ENCODE data around the genes DNAAF4 and CGNL1.

- RRBS: 1% methylated on average over 7 of the region's 50 CpGs
Measured at GRCh38 chr15:55497811-55498765, 9.9 kb downstream of the DNAAF4 start.

GRCh38 chr15:55508171-55508394 is at the start of gene DNAAF4:
DNAAF4 (minus strand) TSS chr15:55508234.
- RRBS: no CpG with 5 or more reads among the region's 1 CpG

- RRBS: 0% methylated on average over 1 of the region's 16 CpGs
Measured at GRCh38 chr15:55514304-55514864, 6.3 kb upstream of the DNAAF4 start.

GRCh38 chr15:55741305-55742015 is 1.5 kb downstream of the PRTG start:
- RRBS: no CpG with 5 or more reads among the region's 22 CpGs

- RRBS: no CpG with 5 or more reads among the region's 6 CpGs
Measured at GRCh38 chr15:55799700-55800225, 56.8 kb upstream of the PRTG start.

GRCh38 chr15:55910565-55911104 is 82.8 kb downstream of the NEDD4 start:
- RRBS: no CpG with 5 or more reads among the region's 4 CpGs

GRCh38 chr15:56089318-56090243 is 96.2 kb upstream of the NEDD4 start:
- RRBS: no CpG with 5 or more reads among the region's 1 CpG

DNA sequence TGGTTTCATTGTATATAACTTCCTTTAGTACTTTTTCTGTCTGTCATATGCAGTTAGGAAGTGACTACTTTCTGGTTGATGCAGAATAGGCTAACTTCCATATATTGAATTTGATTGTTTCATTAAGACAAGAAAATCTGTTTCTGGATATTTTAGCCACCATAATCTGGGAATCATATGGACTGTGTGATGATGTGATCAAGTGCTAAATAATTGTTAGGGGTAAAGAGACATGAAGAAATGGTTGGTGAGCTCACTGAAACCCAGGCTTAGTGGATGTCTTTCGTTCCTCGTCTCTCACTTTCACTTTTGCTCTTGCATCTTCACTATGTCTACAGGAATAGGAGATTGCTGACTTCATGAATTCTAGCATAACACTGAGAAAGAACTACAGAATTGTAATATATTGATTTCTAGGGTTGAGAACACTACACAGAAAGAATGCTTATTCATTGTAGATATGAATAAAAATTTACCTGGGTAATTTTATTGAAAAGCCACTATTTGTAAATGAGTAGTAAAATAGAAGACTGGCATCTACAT is 3.6 kb upstream of the MNS1 start:
- RRBS: no CpG with 5 or more reads among the region's 2 CpGs

GRCh38 chr15:56732532-56733093 is 696 bp downstream of the ZNF280D start:
- RRBS: no CpG with 5 or more reads among the region's 17 CpGs

DNA sequence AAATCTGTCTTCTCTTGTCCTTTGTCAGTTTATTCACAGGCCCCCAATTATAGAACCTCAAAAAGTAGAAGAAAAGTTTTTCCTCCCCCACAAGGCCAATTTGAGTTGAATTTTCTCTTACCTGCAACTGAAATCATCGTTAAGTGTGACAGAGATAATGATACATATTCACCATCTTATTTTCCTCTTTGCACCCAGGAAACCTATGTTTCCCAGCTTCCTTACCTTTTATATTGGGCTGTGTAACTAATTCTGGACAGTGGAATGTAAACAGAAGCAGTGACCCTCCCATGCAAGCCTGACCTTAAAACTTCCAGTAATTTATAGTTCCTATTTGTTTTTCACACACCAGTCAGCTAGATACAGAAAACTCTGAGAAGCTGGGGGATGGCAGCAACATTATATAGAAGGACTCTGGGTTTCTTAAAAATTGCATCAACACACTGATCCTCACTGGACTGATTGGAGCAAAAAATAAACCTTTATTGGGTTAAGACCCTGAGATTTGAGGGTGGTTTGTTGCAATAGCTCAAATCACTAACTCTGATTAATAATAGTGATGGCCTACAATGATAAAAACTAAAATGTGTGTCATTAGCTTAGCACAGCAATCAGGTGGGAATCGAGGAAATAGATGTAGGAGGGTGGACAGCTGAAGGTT is 4.5 kb upstream of the ZNF280D start:
- RRBS: no CpG with 5 or more reads among the region's 2 CpGs

DNA sequence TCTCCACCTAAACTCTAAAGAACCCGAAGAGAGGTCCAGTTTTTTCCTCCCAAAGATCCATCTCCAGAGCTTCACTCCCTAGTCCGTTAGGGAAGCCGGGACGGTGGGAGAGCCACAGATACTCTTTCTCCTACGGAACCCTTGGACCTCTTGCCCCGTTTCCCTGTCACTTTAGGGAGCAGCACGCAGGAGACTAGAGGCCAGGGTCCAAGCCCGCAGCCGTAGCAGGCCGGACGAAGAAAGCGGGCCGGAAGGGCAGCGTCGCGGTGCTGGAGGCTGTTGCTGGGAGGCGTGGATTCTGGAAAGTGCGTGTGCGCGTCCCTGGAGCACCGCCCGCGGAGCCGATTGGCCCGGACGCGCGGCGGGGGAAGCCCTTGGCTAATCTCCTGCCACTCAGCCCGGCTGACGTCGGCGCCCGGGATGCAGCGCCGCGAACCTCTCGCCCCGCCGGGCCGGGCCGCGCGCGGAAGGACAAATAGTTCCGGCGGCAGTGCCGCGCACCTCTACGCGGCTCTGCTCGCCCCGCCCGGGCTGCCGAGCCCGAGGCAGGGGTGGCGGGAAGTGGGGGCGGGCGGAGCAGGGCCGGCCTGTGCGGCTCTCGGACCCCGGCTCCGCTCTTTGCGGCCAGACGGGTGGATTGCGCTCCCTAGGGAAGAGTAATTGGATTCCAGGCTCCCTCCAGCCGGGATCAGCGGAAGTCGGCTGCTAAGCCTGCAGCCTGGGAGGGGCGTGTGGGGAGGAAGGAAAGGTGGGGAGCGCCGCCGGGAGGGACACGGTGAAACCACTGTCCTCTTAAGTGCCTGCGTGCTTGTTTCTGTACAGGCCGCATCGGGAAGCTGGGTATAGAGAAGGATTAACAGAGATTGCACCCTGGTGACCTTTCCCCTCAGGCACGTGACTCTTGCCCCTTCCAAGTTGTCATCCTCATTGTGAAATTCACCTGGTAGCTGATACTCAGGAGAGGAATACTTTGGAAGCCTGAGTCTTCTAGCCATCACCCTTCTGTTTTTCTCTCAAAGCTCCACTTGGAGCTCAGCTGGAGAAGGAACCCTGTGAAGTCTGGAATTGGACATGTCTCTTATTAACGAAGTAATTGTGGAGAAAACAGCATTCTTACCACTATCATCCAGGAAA is 31.2 kb upstream of the TCF12 start:
- RRBS: 1% methylated on average over 33 of the region's 80 CpGs

DNA sequence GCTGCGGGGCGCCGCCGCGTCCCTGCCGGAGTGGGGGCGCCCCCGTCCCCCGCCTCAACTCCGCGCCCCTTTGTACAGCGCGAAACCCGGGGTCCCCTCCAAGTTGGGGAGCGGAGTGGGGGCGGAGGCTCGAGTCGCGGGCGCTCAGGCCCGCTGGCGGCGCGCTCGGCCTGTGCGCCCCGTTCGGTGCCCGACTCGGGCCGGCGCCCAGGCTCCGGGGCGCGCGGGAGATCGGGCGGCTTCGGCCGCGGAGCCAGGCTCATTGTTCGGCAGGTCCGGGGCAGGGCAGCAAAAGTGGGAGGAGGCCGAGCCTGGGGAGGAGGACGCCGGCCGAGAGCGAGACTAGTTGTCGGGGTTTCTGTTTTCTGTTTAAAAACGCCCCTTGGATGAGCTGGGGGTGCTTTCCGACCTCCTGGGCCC is 522 bp downstream of the TCF12 start:
- RRBS: 1% methylated on average over 27 of the region's 51 CpGs

DNA sequence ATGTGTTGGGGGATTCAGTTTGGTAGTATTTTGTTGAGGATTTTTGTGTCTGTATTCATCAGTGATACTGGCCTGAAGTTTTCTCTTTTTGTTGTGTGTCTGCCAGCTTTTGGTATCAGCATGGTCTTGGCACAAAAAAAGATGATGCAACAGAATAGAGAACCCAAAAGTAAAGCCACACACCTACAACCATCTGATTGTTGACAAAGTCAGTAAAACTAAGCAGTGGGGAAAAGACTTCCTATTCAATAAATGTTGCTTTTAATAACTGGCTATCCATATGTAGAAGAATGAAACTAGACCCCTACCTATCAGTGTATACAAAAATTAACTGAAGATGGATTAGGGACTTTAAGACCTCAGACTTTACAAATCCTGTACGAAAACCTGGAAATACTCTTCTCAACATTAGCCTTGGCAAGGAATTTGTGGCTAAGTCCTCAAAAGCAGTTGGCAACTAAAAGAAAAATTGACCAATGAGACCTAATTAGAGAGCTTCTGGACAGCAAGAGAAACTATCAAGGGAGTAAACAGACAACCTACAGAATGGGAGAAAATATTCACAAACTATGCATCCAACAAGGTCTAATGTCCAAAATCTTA is 77.8 kb downstream of the TCF12 start:
- RRBS: no CpG with 5 or more reads among the region's 1 CpG

- RRBS: no CpG with 5 or more reads among the region's 4 CpGs
Measured at GRCh38 chr15:57143214-57143945, 224.9 kb downstream of the TCF12 start.

DNA sequence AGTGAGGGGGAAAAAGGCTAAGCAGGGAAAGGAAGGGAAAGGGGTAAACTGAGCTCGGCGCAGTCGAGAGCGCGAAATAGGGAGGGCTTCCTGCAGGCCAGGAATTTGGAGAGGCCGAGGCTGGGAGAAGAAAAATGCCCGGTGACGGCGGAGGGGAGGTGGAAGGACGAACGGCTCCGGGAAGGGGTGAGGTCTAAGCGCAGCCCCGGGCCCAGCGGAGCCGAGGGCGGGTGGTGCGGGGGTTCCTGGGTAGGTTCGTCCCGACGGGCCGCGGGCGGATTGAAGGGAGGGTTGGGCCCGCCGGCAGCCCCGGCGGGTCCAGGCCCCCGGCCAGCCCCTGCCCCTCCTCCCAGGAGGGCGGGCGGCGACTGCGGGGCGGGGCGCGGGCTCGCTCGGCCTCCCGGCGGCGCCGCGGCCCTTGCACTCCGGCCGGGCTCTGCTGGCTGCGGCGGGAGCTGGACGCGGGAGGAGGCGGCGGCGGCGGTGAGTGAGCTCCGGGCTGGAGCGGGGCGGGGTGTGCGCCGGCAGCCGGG is at the start of gene CGNL1:
Gene CGNL1 (plus strand): TSS at position 421 of the 533 bp plus-strand sequence.
- RRBS: 2% methylated on average over 24 of the region's 59 CpGs

DNA sequence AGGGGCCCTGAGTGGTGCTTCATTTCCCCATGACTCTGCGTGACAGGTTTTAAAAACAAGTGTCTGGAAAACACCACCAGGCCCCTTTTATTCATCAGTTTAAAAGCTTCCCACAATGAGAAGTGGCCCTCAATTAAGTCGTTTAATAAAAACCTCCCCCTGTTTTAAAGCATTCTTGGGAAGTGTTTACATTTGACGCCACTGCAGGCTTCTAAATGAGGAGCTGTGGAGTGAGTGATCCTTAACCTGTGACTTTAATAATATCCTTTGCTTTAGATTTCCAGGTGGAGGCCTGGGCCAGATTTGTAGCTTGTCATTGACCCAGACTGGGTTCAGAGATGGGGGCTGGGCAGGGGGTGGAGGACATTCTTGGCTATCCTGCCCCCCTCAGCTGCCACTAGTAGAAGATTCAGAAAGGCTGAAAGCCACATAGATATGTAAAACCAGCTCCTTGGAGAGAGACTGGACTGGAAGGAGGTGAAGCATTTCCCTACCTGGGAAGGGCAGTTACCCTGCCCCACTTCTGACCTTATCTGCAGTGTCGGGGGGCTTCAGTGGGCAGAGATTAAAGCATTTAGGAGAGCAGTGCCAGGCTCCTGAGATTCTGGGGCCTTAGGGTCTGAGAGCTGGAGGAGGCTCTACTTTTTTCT is 11.4 kb downstream of the CGNL1 start:
- RRBS: no CpG with 5 or more reads among the region's 4 CpGs

GRCh38 chr15:57505833-57506593 is 85.7 kb upstream of the MYZAP start:
- RRBS: no CpG with 5 or more reads among the region's 11 CpGs

DNA sequence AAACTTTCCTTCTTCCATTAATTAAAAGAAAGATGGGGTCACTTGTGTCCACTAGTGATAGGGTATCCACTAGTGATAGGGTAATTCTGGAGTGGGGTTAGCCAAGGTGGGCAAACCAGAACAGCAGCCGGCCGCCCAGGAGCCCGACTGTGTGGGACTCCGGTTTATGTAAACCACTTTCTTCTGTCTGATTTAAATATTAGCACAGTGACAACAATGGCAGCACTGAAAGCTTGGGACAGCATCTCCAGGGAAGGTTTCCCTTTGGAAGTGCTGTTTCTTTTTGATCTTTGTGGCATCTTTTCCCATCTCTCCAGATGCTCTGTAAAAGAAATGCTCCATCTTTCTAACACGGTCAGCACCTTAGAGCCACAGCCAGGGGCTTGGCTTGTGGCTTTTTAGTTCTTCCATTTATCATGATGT is 775 bp downstream of the MYZAP start:
- RRBS: no CpG with 5 or more reads among the region's 5 CpGs

GRCh38 chr15:57603892-57605075 is 12.6 kb downstream of the MYZAP start:
- RRBS: no CpG with 5 or more reads among the region's 16 CpGs

DNA sequence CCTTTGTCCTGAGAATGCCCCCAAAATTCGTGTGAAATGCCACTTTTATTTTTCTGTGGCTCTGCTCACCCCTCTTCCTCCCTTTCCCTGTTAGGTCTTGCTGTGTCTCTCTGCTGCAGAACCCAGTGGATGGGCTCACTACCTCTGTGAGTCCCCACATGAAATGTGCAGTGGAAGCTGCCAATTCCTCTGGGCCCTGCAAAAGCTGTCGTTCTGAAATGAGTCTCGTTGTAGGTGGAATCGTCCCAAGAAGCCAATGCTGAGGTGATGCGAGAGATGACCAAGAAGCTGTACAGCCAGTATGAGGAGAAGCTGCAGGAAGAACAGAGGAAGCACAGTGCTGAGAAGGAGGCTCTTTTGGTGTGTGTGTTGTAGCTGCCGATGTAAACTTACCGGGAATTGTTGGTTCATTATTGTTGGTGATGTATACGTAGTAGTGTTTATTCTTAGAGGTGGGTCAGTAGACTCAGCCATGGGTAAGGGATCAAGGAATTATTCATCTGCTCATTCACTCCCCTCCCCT is 40.6 kb downstream of the MYZAP start:
- RRBS: no CpG with 5 or more reads among the region's 8 CpGs

Measured in epithelial cell of esophagus (primary cell).